NALM6 (cell line): ENCODE measurements around a stretch of chr9.

- PRO-cap = no peak
These were observed 7.1 kb downstream of the NIBAN2 start for GRCh38 chr9:127561519-127562435.

DNA sequence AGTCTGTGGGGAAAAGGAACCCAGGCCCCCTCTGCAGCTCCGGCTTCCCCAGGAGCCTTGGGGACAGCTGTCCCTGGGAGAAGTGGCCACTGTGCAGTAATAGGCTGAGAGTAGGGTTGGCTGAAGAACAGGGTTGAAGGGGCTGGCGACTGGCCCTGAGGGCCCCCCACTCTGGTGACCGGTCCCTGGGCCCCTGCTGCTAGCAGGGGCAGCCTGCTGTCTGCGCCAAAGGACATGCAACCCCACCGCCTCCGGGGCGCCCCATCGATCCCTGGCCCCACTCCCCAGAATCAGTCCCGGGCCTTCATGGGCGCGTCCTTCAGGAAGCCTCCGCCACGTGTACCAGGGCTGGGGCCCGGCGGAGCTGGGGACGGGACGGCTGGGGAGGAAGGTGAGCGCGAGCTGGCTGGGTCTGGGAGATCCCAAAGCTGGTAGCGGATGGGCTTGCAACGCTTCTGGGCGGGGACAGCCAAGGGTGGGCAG is 816 bp downstream of the NIBAN2 start:
- PRO-cap = no peak

DNA sequence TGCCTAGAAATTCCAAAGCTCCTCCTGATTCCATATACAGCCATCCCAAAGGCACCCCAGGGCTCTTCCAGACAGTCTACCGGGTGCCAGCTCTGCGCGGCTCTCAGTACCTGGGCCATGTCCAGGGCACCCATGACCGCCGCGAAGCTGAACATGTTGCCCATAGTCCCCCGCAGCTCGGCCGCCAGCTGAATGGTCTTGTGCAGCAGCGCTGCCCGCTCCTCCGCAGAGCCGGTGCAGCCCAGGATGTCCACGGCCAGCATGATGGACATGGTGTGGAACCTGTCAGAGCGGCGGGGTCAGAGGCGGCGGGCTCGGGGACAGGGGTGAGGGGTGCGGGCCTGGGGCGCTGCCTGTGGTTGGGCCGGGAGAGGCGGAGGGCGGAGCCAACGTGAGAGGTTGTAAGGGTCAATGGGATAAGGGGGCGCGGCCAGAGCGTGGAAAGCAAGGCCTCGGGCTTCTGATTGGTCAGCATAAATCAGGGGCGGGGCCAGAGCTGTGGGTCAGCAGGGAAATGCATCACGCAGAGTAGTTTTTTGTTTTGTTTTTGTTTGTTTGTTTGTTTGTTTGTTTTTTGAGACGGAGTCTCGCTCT is 6.7 kb upstream of the TOR2A start:
- PRO-cap = no peak

DNA sequence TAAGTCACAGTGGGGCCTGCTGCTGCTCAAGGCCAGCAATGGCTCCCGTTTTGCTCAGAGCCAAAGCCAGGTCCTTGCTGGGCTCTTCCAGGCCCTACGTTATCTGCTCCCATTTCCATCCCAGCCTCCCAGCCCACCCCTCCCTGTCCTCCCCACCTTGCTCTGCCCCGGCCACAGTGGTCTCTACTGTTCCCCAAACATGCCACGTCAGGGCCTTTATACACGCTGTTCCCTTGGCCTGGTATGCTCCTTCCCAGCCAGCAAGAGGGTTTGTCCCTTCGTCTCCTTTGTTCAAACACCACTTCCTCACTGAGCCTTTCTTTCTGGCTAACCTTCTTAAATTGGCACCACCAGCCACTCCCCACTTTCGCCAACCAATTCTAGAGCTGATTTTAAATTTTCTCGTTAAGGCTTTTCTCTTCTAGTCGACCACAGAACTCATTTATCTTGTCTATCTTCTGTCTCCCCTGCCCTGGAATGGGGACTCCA is 9.8 kb downstream of the SH2D3C start:
- PRO-cap = unidirectional peak, minus-strand start at position 311 of the sequence

DNA sequence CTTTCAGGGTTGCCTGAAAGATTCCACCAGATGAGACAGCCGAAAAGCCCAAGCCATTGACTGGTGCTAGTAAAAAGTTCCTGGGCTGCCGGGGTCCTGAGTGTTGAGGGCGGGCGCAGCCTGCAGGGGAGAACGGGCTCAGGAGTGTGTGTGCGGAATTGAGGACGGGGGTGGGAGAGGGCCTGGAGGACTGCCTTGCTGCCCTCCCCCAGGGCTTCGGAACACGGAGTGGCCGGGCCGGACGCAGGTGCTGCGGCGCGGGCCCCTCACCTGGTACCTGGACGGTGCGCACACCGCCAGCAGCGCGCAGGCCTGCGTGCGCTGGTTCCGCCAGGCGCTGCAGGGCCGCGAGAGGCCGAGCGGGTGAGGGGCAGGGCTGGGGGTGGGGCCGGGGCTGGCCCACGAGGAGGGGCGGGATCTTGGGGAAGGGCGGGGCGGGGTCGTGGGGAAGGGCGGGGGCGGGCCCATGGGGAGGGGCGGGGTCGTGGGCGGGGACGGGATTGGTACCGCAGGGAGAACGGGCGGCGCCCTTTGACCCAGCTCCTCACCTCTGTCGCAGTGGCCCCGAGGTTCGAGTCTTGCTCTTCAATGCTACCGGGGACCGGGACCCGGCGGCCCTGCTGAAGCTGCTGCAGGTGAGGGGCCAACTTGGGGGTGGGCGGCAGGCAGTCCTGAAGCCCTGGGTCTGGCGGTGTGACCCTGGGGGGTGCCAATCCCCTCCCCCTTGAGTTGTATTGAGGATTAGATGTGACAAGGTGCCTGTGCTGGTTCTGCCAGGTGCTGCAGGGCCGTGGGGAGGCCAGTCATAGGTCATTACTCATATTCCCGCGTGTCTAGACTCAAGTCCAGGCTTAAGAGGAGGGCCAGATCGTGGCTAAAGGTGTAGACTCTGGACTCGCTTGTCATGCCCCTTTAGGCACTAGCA is 7.1 kb downstream of the FPGS start:
- PRO-cap = no peak

GRCh38 chr9:127810397-127811060 is 7.8 kb downstream of the FPGS start:
- PRO-cap = no peak

DNA sequence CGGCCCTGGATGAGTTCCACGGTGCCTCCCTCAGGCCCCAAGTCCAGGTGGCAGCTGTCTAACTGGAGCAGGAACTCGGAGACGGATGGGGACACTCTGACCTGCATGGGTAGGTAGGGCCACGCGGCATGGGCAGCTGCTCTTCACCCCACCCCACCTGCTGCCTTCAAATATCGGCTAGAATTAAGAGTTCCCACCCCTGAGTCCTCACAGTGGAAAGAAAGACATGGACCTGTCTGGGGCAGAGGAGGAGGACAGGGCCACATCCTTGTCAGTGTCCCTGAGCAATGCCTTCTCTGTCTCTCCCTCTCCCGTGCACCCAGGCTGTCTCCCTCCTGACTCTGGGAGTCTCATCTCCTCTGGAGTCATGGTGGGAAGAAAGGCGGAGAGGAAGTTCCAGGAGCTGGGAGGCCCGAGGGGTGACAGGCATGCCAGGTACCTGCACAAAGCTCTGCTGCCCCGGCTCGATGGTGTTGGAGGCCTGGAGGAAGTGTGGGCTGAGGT is 15.6 kb downstream of the FPGS start:
- PRO-cap = no peak

GRCh38 chr9:127826187-127827180 is 23.8 kb downstream of the FPGS start:
- PRO-cap = no peak

- PRO-cap = no peak
These were observed 21.0 kb downstream of the ENG start for GRCh38 chr9:127833421-127833829.

GRCh38 chr9:127844739-127845488 is 9.5 kb downstream of the ENG start:
- PRO-cap = no peak

DNA sequence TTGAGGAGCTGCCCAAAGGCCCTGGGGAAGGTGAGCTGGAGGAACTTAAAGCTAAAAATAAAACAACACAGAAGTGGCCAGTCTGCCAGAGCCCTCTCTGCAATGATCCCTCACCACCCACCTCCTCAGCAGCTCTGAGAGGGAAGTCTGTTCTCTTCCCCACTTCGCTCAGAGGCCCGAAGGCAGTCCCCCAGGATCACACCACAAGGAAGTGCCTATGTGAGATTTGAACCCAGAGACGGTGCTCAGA is 879 bp downstream of the ENG start:
- PRO-cap = bidirectional peak, plus-strand start outside the sequence, minus-strand start at position 136 of the sequence

- PRO-cap = no peak
These were observed 1.4 kb upstream of the ST6GALNAC4 start for GRCh38 chr9:127918220-127918647.

GRCh38 chr9:127935635-127936355 is 1.9 kb downstream of the DPM2 start:
- PRO-cap = no peak

DNA sequence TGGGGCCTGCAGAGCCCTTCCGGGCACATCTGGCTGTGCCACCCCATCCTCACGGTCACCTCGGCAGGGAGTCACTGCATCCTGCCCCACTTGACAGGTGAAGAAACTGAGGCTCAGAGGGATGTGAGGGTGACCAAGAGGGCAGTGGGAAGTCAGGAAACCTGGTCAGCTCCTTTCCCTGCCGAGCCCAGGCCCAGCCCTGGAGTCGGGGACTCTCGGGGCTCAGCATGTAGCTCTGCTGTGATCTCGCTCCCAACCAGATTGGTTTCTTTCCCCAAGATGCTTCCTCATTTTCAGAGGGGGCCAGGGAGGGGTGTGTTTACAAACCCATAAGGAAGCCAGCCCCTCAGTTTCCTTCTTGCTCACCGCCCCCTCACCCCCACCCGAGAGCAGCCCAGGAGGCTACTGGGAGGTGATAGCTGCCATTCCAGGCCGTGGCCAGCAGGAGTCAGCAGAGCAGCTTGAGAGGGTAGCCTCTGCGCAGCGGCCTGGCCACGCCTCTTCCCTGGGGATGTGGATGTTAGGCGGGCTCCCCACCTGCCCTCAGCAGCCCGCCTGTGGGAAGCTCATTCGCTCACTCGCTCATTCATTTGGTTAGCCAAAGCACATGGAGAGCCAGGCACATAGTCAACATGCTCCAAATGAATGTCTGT is 5.9 kb upstream of the DPM2 start:
- PRO-cap = no peak

GRCh38 chr9:127953821-127954366 is 16.2 kb upstream of the DPM2 start:
- PRO-cap = no peak

DNA sequence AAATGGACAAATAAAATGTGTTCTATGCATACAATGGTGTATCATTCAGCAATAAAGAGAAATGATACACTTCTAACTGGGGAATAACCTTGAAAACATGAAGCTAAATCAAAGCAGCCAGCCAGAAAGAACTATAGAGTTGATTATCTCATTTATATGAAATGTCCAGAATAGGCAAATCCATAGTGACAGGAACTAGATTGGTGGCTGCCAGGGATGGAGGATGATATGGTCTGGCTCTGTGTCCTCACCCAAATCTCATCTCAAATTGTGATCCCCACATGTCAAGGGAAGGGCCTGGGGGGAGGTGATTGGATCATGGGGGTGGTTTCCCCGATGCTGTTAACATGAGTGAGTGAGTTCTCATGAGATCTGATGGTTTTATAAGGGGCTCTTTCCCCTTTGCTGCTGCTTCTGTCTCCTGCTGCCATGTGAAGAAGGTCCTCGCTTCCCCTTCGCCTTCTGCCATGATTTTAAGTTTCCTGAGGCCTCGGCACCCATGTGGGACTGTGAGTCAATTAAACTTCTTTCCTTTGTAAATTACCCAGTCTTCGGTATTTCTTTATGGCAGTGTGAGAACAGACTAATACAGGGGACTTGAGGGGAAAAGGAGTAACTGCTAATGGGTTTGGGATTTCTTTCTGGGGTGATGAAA is 21.4 kb downstream of the EEIG1 start:
- PRO-cap = no peak

- PRO-cap = no peak
These were observed 10.9 kb upstream of the EEIG1 start for GRCh38 chr9:127991649-127992228.

DNA sequence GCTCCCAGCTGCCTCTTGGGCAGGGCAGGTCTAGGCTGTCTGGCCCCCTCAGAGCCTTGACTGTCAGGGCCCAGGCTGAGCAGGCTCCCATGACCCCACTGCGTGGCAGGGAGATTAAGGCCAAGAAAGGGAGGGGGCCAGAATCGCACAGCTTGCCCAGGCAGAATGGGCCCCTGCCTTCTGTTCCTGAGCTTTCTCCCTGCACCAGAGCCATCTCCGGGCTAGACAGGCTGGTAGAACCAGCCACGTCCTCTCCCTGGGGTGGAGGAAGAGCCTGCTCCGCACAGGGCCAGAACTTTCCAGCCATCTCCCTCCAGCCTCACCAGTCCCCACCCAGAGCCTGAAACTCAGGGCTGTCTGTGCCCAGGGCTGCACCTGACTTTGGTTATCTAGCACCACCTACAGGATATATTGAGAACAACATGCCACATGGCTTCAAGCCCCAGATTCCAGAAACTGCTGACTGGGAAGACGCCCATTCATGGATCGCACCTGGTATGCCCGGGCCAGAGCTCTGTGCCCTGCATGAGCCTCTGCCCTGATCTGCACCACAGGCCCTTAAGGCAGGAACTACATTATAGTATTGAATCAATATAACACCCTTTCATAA is 32.0 kb downstream of the NAIF1 start:
- PRO-cap = no peak

DNA sequence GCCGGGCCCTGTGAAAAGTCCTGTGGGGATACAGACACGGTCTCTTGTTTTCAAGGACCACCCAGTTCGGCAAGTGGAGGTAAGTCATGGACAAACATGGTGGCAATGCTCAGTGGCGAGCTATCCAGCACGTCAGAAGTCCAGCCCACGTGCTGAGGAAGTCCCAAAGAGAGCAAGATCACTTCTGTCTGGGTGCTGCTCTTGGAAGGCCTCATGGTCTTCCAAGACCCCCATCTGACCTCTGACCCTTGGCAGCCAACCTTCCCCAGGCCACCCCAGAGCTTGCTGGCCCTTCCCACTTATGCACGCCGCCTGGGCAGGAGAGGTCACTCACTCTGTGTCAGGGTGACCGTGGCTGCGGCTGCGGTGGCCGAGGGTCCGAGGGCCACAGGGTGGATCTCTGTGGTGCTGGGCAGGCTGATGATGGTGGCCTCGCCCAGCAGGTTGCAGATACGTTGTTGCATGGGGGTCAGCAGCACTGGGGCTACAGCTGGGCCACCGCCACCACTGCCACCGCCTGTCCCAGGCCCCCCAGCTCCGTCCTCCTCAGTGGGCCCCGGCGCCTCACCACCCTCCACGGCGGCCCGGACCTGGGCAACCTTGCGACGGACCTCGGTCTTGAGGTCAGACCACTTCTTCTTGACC is 741 bp downstream of the NAIF1 start:
- PRO-cap = no peak

GRCh38 chr9:128079405-128079551 is 11.2 kb downstream of the SLC25A25 start:
- PRO-cap = no peak